ENCODE measurements around a stretch of chr15.

DNA sequence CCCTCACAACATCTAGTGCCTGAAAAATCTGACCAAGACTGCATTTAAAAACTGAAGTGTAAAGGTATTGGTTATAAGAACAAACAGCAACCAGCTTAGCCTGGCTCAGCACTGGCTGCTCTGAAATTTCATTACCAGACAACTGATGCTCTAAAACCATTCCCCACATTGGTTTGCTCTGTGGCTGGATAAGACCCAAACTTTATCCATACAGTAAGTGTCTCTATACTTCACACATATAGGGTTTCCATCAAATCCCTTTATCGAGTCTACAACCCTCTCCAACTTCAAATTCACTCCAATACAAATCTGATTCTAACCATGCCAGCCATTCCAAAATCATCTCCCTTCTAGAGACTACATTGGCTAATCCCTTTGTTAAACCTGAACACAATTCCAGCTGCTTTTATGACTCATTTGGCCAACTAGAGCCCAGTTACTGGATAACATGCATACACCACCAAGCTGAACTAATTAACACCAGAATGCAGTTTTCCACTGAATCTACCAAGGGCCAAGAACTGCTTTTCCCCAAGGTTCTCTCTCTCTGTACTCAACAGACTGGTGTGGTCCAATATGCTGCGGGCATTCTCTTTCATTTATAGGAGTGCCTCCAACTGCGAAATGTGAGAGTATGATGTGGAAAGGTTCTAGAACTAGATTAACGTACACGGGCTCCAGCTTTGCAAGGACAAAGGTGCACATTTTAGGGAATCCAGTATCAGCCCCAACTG is 1.6 kb downstream of the CHSY1 start:
- RRBS: no CpG with 5 or more reads among the region's 5 CpGs

DNA sequence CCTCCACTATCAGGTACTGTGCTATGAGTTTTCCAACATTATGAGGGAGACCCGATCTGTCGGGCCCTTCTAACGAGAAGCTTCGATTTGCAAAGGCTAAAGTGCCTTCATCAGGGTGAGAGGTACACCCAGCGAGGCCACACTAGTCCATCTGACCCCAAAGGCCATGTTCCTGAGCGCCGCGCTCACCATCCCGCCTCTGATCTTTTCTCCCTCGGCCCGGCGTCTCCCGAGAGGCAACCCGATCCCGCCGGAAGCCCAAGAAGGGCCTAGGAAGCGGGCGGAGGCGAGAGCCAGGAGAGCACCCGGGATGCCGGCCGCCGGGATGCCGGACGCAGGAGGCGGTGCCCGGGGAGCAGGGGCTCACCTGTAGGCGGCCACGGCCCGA is 1.1 kb downstream of the CHSY1 start:
- RRBS: 3% methylated on average over 8 of the region's 30 CpGs

DNA sequence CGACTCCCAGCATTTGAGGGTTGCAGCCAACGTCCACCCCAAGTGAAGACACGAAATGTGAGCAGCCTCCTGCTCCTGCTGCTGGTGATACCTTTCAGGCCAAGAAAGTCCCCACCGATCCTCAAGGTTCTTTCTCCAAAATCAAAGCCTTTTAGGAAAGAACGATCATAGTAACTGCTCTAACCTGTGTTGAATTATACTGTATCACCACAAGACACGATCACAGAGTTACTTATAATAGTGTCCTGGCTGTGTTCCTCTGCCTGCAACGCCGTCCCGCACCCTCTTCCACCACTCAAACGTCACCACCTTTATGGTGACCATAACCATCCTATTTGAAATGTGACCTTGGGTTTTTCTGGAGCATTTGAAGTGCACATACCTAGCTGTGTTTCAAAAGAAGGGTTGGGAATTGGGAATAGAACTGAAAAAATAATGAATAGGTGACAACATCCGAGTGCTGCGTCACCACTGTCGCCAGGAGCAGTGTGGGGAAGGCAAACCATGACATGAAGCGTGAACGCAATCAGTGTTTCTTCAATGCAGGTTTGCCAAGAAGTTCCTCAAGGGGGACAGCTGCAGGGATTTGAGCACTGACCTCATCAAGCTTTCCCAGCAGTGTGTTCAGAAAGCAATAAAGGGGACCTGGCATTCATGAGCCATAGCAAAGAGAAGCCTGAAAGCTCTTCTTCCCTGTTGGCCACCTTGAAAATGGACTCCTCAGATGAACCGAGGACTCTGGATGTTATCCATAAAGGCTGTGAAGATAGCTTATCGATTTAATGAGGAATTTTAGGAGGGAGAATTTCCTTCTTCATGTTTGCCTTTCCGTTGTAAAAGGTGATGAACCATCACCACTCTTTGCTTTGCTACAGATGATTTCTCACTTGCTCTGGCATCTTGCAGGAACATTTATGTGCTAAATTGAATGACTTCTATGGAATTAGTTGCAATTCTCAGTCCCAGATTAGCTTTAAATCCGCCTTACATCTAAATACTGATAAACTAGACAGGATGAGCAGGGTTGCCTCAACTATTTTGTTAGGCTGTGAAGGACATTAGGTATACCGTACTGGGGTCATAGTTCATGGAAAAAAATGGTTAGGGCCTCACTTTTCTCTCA is 914 bp upstream of the SELENOS start:
- RRBS: no CpG with 5 or more reads among the region's 20 CpGs

GRCh38 chr15:101313886-101314097 is 18.7 kb upstream of the SNRPA1 start:
- RRBS: no CpG with 5 or more reads among the region's 4 CpGs

- RRBS: no CpG with 5 or more reads among the region's 6 CpGs
Measured at GRCh38 chr15:101333651-101333981, 38.6 kb upstream of the SNRPA1 start.

DNA sequence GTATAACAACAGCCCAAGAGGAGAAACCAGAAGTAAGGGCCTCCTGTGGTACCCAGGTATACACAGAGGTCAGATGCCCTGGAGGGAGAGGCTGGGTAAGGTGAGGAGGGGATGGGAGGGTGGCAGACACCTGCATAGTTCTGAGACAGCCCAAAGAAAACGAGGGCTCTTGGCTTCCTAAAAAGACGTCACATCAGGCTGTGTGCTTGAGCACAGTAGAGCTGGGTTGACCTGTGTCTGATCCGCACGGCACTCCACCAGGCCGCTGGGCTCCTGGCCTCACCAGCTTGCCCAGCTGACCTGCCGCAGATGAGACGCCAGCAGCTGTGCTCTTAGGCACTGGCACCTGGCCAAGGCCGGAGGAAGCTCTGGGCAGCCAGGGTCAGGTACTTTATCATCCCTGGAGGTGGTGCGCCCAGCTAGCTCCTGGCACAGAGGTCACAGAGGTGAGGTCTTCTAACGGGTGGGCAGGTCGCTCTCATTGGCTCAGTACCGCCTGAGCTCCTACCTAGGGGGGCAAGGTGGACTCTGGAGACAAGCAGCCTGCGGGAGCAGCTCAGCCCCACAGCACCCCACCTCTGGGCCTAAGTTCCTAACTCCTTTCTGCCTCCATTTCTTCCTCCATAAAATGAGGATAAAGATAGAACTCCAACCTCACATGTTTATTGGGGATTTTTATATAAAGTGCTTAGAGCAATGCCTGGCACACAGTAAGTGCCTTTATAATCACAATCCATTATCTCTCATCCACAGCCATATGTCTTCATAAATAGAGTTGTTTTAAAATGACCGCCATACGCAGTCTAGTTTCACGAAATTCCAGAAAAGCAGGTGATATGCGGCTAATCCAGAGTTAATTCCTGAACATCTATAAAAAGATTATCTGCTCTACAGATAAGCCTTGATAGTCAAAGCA is 82.1 kb upstream of the SNRPA1 start:
- RRBS: no CpG with 5 or more reads among the region's 17 CpGs

GRCh38 chr15:101447622-101448171 is 41.8 kb downstream of the PCSK6 start:
- RRBS: no CpG with 5 or more reads among the region's 22 CpGs

GRCh38 chr15:101455205-101456043 is 34.1 kb downstream of the PCSK6 start:
- RRBS: 76% methylated on average over 6 of the region's 11 CpGs

- RRBS: no CpG with 5 or more reads among the region's 13 CpGs
Measured at GRCh38 chr15:101459142-101459859, 30.2 kb downstream of the PCSK6 start.

DNA sequence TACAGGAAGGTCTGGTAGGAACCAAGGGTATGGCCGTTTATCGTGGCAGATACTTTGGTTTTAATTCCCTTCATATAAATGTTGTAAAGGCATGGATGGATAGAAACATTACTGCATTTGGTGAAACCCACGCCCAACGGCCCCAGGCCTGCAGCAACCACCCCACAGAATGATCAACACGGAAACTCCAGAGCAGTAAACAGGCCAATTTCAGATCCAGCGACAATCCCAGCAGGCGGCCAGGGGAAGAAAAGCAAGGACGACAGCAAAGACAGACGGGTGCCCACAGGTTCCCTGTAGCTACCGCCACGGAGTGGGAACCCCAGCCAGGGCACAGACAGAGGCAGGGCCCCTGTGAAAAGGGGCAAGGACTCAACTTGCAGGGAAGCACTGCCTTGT is 32.6 kb upstream of the PCSK6 start:
- RRBS: no CpG with 5 or more reads among the region's 11 CpGs

DNA sequence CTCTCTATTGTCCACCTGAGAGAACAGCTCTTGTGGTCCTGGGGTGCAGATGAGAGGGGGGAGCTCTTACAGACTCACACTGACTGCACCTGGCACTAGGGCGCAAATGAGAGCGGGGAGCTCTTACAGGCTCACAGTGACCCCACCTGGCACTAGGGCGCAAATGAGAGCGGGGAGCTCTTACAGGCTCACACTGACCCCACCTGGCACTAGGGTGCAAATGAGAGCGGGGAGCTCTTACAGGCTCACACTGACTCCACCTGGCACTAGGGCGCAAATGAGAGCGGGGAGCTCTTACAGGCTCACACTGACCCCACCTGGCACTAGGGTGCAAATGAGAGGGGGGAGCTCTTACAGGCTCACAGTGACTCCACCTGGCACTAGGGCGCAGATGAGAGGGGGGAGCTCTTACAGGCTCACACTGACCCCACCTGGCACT is 2.8 kb upstream of the TM2D3 start:
- RRBS: no CpG with 5 or more reads among the region's 8 CpGs

DNA sequence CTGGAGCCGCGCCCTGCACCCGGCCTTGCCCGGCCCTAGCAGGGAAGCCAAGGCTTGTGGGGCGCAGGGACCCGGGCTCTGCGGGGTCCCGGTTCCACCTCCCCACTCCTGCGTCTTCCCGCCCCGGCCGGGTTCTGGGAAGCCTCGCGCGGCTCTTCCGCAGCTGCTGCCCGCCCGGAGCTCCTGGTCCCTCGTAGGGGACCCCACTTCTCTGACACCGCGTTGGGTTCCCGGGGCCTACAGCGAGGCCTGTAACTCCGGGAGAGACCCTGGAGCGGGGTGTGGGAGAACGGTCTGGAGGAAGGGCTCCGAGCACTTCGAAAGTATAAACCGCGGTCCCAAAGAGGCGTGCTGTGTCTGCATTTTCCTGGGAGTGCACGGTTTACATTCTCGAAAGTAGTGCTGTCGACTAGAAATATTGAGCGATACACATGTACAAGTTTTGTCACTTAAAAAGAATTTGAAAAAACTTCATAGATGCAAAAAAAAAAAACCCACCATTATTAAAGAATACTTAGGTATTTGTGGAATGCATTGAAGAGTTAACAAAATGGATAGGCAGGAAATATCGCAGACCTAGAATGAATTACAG is 150.0 kb downstream of the OR4F15 start:
- RRBS: no CpG with 5 or more reads among the region's 36 CpGs

Data from Ishikawa (cell line).